Keratinocyte (primary cell): ENCODE measurements around the gene OR5AU1.

GRCh38 chr14:21054347-21054861 lies 3.2 kb upstream of the RNASE8 start:
CAGE:
- cytosol, long polyA minus RNA, result no peak
- cytosol, long polyA plus RNA, result no peak
- long polyA plus RNA, result no peak
- nucleus, long polyA minus RNA, result no peak
- nucleus, long polyA plus RNA, result no peak

DNA sequence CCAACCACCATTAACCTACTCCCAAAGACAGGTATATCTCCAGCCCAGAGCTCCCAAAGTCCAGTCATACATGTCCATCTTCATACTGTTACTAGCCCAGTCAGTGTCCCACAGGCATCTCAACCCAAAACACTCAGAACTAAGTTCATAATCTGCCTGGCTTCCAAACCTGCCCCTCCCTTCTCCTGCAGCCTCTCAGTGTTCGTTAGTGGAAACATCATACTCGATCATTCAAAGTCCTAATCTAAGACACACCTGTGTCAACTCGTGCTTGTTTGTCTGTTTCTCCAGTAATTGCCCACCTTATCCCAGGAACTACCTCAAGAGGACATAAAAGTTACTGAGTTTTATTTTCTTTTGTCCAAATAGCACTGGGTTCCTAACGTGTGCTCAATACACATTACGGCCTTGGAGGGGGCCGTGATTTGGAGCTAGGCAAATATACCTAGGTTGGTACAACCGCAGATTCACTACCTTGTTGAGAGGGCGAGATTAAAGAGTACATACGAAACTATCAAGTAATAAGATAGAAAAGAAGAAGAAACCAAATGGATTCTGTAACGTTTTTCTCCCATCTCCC lies 3.0 kb downstream of the RNASE8 start:
CAGE:
- cytosol, long polyA minus RNA, result no peak
- cytosol, long polyA plus RNA, result no peak
- long polyA plus RNA, result no peak
- nucleus, long polyA minus RNA, result no peak
- nucleus, long polyA plus RNA, result no peak

CAGE:
- cytosol, long polyA minus RNA, result no peak
- cytosol, long polyA plus RNA, result no peak
- long polyA plus RNA, result no peak
- nucleus, long polyA minus RNA, result no peak
- nucleus, long polyA plus RNA, result no peak
These were observed at the start of gene OR5AU1 for GRCh38 chr14:21155950-21156356. TSS of gene OR5AU1 (minus strand) at chr14:21156063.

DNA sequence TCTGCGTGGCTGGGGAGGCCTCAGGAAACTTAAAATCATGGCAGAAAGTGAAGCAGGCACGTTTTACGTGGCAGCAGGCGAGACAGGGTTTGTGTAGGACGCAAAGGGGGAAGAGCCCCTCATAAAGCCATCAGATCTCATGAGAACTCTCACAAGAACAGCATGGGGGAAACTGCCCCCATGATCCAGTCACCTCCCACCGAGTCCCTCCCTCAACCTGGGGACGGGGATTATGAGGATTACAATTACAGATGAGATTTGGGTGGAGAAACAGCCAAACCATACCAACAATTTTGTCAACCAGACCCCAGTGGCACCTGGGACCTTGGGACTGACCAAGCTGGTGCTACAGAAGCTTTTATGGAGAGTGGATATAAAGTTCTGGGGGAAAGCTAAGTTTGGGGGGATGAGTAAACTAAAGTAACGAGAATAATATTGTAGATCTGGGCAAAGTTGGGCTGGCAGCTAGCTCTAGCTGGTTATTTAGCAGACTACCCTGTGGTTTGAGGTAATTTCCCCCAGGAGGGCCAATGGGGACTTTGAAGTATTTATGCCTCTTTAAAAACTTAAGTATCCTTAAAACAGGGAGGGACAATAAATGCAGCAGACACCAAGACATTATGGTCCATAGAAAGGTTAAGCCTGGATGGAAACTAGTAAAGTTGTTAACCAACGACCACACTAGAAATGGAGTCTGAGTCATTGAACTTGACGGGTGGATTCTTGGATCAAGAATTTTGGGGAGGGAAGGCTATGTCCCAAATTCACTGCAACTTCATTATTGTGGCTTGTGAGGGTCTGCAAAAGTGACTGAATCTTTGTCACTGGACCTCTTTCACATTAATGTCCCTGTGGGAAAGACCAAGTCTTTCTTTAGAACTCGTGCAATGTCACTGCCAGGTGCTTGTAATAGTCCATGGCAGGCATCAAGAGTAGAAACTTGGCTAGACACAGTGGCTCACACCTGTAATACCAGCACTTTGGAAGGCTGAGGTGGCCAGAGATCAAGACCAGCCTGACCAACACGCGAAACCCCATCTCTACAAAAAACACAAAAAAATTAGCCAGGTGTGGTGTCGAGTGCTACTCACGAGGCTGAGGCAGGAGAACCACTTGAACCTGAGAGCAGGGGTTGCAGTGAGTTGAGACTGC lies 48.4 kb upstream of the OR5AU1 start:
CAGE:
- cytosol, long polyA minus RNA, result no peak
- cytosol, long polyA plus RNA, result no peak
- long polyA plus RNA, result no peak
- nucleus, long polyA minus RNA, result no peak
- nucleus, long polyA plus RNA, result no peak

CAGE:
- cytosol, long polyA minus RNA, result no peak
- cytosol, long polyA plus RNA, result no peak
- long polyA plus RNA, result no peak
- nucleus, long polyA minus RNA, result no peak
- nucleus, long polyA plus RNA, result no peak
These were observed 44.6 kb downstream of the HNRNPC start for GRCh38 chr14:21224143-21225481.

DNA sequence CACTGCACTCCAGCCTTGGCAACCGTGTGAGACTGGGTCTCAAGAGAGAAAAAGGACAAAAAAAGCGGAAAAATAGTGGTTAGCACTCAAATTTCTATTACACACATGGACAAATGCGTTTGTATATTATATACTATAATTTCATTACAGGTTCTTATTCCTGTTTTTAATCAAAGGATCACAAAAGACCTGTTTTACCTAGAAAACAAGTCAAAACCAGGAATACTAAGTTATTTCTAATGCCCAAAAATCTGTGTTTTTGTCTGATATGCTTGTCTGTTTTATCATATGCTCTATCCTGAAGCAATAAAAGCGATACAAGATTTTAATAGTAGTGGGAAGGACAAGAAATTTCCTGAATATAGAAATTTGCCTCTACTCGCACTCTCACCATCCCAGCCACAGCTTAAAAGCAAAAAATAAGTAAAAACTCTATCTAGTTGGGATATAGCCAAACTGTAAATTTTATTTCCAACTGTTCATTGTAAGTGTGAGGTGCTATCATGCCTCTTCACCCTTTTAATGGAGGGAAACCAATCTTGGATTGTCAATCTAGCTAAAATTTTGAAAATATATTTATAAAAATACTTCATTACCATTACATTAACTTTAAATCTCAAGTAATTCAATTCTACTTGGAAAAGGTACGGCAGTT lies 29.3 kb downstream of the HNRNPC start:
CAGE:
- cytosol, long polyA minus RNA, result no peak
- cytosol, long polyA plus RNA, result no peak
- long polyA plus RNA, result no peak
- nucleus, long polyA minus RNA, result no peak
- nucleus, long polyA plus RNA, result no peak

DNA sequence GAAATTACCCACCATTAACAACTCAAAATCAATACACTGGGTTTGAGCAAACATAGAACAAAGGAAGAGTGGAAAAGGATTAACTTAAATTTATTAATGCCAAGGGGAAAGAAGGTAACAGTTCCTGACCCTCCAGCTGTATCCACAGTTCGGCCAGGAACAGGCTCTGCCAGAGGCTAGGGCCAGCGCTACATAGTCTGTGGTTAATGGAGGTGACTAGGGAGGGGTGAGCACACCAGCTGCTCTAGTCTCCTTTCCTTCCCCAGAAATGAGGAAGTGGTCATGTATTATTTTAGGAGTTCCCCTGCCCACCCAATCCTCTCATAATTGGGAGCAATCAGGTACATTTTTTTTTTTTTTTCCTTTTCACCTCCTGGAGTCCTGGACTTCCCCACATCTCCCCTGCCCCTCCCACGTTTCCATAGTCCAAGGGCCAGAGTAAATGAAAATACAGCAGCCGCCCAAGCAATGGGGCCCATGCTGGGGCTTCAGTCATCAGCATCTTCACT lies 1.4 kb upstream of the SUPT16H start:
CAGE:
- cytosol, long polyA minus RNA, result no peak
- cytosol, long polyA plus RNA, result no peak
- long polyA plus RNA, result no peak
- nucleus, long polyA minus RNA, result no peak
- nucleus, long polyA plus RNA, result no peak

DNA sequence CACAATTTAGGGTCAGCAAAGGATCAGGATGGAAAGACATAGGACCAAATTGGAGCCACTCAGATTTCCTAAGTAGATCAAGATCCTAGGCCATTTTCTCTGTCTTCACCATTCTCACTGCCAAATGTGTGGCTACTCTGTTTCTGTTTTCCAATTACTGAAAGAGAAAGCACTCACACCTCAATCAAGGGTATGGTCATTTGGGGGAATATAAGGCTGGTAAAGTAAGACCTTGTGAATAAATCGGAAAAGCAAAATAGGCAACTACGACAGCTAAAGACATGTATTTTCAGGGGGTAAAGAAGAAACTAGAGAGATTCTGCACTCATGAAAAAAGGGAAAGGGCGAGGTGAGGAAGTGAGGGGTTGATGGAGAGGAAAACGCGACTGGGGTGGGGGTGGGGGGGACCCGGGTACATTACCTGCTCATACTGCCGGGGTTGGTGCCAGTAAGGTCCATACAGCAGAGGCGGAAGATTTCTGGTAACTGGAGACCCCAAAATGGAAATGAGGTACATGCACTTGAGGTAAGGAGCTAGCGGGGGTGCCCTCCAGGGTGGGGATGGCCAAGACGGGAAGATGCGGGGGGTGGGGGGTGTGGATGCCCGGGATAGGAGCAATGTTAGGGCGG lies 19.3 kb downstream of the CHD8 start:
CAGE:
- cytosol, long polyA minus RNA, result no peak
- cytosol, long polyA plus RNA, result no peak
- long polyA plus RNA, result no peak
- nucleus, long polyA minus RNA, result no peak
- nucleus, long polyA plus RNA, result no peak

DNA sequence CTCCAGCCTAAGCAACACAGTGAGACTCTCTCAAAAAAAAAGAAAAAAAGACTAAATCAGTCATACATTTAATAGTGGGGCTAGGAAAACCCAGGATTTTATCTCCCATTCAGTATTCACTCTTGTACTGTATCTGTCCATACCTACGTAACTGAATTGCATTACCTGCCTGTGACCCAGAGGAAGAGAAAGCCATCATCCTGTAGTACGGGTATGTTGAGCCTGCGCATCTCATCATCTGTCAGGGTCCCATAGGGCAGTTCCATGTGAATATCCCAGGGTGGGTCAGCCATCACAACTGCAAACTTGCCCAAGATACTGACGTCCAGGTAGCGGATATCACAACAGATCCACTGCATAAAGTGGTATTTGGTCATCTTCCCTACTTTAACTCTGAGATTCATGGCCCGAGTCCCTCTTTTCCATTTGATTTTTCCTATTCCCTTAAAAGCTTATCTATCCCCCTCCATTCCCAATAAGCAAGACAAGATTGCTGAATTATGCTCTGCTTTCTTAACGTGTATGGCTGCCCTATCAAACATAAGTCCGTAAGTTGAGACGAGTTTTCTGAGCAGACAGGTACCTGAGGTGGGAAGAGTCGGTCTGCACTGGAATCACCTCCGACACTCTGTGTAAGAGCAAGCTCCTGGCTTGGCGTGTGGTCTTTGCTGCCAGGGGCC lies 10.7 kb downstream of the METTL3 start:
CAGE:
- cytosol, long polyA minus RNA, result no peak
- cytosol, long polyA plus RNA, result no peak
- long polyA plus RNA, result no peak
- nucleus, long polyA minus RNA, result no peak
- nucleus, long polyA plus RNA, result no peak

DNA sequence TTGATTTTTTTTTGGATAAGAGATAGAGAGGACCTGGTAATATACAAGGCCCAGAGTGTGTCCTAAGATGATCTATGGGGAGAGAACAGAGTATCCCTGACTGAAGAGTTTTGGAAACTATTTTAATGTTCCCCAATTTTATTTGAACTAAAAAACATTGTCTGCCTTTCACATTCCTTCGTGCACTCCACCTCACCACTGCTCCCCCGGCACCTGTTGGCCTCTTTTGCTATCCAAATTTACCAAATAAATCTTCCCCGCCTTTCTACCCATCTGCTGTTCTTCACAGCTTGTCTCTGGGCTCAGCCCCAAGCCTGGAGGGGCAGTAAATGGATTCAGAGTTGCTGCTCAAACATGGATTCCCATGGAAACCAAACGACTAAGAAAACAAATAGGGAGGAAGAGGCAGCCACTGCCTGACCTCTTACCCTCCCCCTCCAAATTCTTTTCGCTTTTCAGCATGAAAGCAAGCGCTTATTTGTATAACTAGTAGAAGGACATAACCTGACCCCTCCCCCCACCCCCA lies 22.6 kb downstream of the OR10G3 start:
CAGE:
- cytosol, long polyA minus RNA, result no peak
- cytosol, long polyA plus RNA, result no peak
- long polyA plus RNA, result no peak
- nucleus, long polyA minus RNA, result no peak
- nucleus, long polyA plus RNA, result no peak

DNA sequence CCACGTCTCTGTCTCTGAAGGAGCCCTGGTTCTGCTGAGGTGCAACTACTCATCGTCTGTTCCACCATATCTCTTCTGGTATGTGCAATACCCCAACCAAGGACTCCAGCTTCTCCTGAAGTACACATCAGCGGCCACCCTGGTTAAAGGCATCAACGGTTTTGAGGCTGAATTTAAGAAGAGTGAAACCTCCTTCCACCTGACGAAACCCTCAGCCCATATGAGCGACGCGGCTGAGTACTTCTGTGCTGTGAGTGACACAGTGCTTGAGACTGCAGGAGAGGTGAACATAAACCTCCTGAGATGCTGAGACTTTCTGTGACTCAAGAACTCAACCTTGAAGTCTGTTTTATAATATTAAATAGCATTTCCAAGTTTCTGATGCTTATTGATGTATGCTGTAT lies 221.2 kb upstream of the OR4E1 start:
CAGE:
- cytosol, long polyA minus RNA, result no peak
- cytosol, long polyA plus RNA, result no peak
- long polyA plus RNA, result no peak
- nucleus, long polyA minus RNA, result no peak
- nucleus, long polyA plus RNA, result no peak

DNA sequence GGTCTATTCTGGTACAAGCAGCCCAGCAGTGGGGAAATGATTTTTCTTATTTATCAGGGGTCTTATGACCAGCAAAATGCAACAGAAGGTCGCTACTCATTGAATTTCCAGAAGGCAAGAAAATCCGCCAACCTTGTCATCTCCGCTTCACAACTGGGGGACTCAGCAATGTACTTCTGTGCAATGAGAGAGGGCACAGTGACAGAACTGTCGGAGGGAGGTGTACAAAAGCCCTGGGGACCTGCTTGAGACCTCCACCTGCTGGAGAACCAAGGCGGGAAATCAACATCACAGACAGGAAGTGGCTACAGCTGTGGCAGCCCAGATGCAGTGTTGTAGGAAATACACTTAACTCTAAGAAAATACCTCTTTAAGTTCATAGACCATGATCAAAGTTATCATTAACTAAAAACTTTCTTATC lies 250.9 kb upstream of the OR4E1 start:
CAGE:
- cytosol, long polyA minus RNA, result no peak
- cytosol, long polyA plus RNA, result no peak
- long polyA plus RNA, result no peak
- nucleus, long polyA minus RNA, result no peak
- nucleus, long polyA plus RNA, result no peak

DNA sequence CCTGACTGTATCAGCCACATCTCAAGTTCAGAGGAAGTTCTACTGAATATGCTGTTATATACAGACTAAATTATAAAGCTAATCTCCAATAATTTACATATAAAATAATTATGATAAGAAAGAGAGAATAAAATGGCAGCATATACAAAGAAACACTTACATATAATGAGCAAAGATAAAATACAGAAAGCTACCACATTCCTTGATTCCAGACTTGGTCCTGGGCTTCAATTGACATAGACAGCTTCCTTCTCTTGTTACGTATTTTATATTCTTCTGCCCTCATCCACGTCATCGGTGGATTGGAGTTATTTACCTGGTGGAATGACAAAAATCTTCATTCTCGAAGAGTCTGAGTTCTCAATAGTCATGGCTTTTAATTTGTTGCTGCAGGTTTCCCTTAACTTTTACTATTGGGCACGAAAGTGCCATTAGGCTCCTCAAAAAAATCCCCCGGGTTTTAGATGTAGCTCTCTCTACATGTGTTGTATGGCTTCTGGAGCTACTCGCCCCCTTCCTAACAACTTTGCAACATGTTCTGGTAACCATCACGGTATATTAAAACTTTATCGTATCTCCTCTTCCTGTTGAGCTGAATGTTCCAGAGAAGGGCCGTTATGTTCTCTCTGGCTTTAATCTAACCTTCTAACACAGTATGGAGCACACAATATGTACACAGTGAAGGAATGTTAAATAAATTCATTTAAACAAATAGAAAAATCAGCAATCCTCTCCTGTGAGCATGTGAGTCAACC lies 319.2 kb upstream of the OR4E1 start:
CAGE:
- cytosol, long polyA minus RNA, result no peak
- cytosol, long polyA plus RNA, result no peak
- long polyA plus RNA, result no peak
- nucleus, long polyA minus RNA, result no peak
- nucleus, long polyA plus RNA, result no peak

DNA sequence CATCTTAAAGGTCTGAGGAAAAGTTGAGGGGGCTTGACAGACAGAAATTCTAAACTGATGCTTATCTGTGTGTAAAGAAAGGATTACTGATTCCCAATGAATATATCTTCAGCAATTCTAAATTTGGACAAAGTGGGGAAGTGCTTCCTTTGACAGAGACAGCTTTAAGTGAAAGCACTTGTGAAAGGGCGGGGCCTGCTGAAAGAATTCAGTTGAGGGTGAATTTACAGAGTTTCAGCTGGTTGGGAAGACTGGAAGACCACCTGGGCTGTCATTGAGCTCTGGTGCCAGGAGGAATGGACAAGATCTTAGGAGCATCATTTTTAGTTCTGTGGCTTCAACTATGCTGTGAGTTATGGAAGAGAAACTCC lies 412.5 kb upstream of the OR4E1 start:
CAGE:
- cytosol, long polyA minus RNA, result no peak
- cytosol, long polyA plus RNA, result no peak
- long polyA plus RNA, result no peak
- nucleus, long polyA minus RNA, result no peak
- nucleus, long polyA plus RNA, result no peak

CAGE:
- cytosol, long polyA minus RNA, result no peak
- cytosol, long polyA plus RNA, result no peak
- long polyA plus RNA, result no peak
- nucleus, long polyA minus RNA, result no peak
- nucleus, long polyA plus RNA, result no peak
These were observed 431.6 kb upstream of the OR4E1 start for GRCh38 chr14:22105005-22105732.

GRCh38 chr14:22113442-22113909 lies 439.9 kb upstream of the OR4E1 start:
CAGE:
- cytosol, long polyA minus RNA, result no peak
- cytosol, long polyA plus RNA, result no peak
- long polyA plus RNA, result no peak
- nucleus, long polyA minus RNA, result no peak
- nucleus, long polyA plus RNA, result no peak

GRCh38 chr14:22163052-22163598 lies 425.9 kb downstream of the DAD1 start:
CAGE:
- cytosol, long polyA minus RNA, result no peak
- cytosol, long polyA plus RNA, result no peak
- long polyA plus RNA, result no peak
- nucleus, long polyA minus RNA, result no peak
- nucleus, long polyA plus RNA, result no peak

DNA sequence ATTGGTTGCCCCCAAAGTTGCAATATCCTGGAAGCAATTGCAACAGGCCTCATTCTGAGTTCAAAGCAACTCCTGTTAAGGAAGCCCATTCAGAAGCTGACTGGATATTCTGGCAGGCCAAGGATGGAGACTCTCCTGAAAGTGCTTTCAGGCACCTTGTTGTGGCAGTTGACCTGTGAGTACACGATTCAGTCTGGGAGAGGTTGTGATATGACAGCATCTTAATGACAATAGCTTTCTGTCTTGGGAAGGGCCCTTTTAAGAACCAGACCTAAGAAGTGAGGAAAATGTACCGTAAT lies 420.8 kb downstream of the DAD1 start:
CAGE:
- cytosol, long polyA minus RNA, result no peak
- cytosol, long polyA plus RNA, result no peak
- long polyA plus RNA, result no peak
- nucleus, long polyA minus RNA, result no peak
- nucleus, long polyA plus RNA, result no peak

DNA sequence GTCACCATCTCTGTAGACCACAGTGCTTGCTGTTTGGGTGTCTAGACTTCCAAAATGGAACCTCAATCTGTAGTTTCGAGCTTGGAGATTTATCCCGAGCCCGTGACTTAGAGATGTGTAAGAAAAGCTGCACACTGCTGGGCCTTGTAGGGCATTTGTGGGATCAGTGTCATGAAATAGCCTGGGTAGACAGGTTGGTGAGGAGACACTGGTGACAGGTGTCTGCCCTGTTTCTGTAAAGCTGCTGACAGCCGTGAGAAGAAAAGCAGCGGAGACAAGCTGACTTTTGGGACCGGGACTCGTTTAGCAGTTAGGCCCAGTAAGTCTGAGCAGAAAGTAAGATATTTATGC lies 95.9 kb downstream of the DAD1 start:
CAGE:
- cytosol, long polyA minus RNA, result no peak
- cytosol, long polyA plus RNA, result no peak
- long polyA plus RNA, result no peak
- nucleus, long polyA minus RNA, result no peak
- nucleus, long polyA plus RNA, result no peak

GRCh38 chr14:22498782-22499209 lies 90.2 kb downstream of the DAD1 start:
CAGE:
- cytosol, long polyA minus RNA, result no peak
- cytosol, long polyA plus RNA, result no peak
- long polyA plus RNA, result no peak
- nucleus, long polyA minus RNA, result no peak
- nucleus, long polyA plus RNA, result no peak